Breast (tissue), 4 donors: ENCODE measurements around the gene PIK3AP1.

GRCh38 chr10:95443568-95444083 is 117.5 kb downstream of the SORBS1 start:
- PRO-cap, 3 experiments = no peak in any of the 3 experiments
- RRBS = no CpG with 5 or more reads among the region's 3 CpGs

DNA sequence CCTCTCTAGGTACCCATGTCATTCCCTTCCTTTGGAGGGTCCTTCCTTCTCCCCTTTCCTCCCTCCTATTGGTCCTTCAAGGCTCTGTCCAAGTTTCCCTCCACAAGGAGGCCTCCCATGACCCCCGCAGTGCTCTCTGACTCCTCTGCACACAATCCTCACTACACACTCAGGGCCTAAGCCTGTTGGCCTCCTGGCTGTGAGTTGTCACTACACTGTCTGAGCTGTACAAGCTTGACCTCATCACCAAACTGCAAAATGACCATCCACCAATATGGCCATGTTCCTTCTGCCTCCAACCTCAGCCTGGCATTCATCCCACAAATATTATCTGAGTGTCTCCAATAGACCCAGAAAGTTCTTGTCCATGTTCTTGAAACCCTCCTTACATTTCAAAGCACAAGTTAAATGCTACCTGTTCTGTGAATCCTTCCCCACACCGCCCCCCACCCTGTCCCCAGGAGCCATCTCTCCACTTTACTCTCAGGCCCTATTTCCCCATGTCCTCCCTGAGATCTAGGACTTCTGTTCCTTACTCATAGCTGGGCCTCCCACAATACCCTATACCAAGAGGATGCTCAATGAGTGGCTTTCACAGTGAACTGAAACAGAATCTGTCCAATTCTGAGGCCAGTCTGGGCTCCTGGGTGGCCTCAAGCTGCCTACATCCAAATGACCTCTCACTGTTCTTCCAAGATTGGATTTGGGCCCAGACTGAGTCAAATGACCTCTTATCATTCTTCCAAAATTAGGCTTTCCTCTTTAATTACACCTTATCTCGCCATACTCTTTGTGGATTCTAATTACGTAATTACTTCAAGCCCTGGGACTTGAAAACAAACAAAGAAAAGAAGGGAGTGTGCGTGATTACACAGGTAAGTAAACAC is 19.2 kb downstream of the SORBS1 start:
- PRO-cap, 3 experiments = no peak in any of the 3 experiments
- RRBS = no CpG with 5 or more reads among the region's 5 CpGs

GRCh38 chr10:95697378-95697973 is 3.7 kb upstream of the TCTN3 start:
- PRO-cap, 3 experiments = no peak in any of the 3 experiments
- RRBS = no CpG with 5 or more reads among the region's 5 CpGs

DNA sequence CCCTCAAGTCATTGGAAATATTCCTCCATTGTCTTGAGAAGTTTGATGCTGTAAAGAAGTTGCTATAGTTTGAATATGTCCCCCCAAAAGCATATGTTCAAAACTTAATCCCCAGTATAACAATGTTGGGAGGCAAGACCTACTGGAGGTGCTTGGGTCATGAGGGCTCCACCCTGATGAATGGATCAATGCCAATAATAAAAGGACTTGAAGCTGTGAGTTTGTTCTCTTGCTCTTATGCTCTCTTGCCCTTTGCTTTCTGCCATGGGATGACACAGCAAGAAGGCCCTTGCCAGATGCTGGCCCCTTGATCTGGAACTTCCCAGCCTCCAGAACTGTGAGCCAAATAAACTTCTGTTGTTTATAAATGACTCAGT is 11.8 kb downstream of the ENTPD1 start:
- PRO-cap, 3 experiments = no peak in any of the 3 experiments

GRCh38 chr10:95793640-95793978 is 37.6 kb downstream of the ENTPD1 start:
- PRO-cap, 3 experiments = no peak in any of the 3 experiments
- RRBS = no CpG with 5 or more reads among the region's 1 CpG

GRCh38 chr10:96254992-96255386 is 16.4 kb downstream of the BLNK start:
- PRO-cap, 3 experiments = no peak in any of the 3 experiments
- RRBS = no CpG with 5 or more reads among the region's 4 CpGs

DNA sequence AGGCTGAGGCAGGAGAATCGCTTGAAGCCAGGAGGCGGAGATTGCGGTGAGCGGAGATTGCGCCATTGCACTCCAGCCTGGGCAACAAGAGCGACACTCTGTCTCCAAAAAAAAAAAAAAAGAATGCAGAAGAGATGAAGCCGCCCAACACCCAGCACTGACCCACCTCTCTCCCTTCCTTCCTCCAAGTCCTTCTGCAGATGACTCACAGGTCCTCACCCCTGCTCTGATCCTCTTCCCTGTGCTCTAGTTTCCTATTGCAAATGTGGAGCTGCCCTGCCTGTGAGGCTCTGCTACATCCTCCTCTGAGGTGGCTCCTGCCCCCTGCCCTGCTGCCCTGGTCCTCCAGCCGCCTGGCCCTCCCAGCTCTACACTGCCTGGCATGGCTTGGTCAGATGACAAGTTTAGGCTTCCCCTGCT is 22.1 kb upstream of the OPALIN start:
- PRO-cap, 3 experiments = no peak in any of the 3 experiments
- RRBS = no CpG with 5 or more reads among the region's 8 CpGs

DNA sequence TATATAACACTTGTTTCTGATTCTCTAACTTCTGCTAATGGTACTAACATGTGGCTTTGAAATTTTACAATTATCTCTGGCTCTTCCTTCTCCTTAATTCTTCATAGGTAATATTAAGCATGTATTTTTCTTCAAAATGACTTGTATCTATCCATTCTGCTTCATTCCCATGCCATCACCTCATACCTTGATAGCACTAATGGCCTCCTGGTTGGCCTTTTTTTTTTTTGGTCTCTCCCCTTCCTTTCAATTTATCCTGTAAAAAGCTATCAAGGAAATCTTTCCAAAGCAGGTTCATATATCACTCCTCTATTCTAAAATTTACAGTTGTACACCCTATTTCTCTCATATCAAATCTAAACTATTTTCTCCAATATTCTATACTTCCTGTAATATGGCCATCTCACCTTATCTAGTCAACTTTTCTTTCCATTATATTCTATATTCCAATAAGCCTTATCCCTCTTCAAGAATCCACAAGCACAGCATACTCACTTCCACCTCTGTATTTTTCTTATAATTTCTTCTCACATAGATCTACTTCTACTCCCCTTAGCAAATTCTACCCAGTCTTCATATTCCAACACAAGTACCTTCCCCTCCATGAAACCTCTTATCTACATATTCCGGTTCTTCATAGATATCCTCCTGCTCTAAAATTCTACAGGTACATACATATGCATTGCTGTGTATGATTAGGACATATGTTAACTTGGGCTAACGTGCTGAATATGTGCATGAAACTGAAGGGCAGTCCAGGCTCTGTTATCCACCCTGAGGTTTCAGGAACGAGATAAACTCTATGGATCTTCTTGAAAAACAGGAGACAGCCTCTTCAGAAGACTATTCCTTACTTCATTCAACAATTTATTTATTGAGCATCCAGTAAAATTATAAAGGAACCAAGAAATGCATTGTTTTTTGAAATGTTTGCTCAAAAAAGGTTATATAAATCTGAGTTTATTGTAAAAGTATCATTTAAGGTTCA is 31.7 kb downstream of the TM9SF3 start:
- PRO-cap, 3 experiments = no peak in any of the 3 experiments
- RRBS = no CpG with 5 or more reads among the region's 3 CpGs

DNA sequence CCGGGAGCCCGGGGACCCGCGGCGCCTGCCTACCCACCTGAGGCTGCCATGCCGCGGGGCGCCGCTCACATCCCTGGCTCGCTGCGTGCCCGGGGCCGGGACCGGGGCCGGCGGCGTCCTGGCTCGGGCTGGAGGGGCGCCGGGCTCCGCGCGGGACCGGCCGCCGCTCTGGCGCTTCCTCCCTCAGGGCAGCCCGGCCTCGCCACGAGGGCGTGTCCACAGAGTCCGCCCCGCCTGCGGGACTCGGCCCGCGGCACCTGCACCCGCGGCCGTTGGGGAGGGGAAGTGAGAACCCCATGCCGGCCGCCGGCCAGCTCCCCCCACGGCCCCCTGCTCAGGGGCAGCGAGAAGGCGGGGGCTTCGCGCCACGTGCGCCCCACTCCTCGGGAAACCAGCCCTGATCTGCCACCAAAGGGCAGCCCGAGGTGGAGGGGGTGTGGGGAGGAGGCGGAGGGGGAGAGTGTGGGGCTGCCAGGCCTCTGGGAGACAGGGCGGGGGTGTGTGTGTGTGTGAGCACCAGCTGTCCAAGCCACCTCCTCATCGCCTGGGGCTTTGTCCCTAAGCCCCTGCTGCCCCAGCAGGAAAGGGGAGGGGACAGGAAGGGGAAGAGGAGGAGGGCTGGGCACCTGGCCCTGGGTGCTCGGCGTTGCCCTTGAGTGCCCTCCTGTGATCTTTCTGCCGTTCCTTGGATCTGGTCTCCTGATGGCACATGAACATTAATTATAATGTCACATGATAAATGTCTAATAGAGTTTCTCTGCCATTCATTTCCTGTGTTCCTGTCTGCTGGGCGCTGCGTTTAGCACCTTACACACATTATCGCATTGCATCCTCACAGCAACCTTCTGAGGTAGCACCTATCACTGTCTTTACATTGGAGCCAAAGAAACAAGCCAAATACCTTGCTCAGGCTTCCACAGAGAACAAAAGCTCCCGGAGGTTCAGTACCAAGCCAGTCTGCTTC is at the start of gene PIK3AP1:
TSS of gene PIK3AP1 (minus strand) at position 170 of the 964 bp plus-strand sequence.
- PRO-cap, 3 experiments = peak in 3 of 3 experiments; most common minus-strand start position 170 of the sequence (in 3)
- RRBS = 1% methylated on average over 20 of the region's 62 CpGs

- PRO-cap, 3 experiments = no peak in any of the 3 experiments
- RRBS = no CpG with 5 or more reads among the region's 1 CpG
These were observed 16.9 kb upstream of the PIK3AP1 start for GRCh38 chr10:96737138-96737747.

- PRO-cap, 3 experiments = no peak in any of the 3 experiments
- RRBS = no CpG with 5 or more reads among the region's 3 CpGs
These were observed 42.6 kb upstream of the LCOR start for GRCh38 chr10:96789373-96789953.

DNA sequence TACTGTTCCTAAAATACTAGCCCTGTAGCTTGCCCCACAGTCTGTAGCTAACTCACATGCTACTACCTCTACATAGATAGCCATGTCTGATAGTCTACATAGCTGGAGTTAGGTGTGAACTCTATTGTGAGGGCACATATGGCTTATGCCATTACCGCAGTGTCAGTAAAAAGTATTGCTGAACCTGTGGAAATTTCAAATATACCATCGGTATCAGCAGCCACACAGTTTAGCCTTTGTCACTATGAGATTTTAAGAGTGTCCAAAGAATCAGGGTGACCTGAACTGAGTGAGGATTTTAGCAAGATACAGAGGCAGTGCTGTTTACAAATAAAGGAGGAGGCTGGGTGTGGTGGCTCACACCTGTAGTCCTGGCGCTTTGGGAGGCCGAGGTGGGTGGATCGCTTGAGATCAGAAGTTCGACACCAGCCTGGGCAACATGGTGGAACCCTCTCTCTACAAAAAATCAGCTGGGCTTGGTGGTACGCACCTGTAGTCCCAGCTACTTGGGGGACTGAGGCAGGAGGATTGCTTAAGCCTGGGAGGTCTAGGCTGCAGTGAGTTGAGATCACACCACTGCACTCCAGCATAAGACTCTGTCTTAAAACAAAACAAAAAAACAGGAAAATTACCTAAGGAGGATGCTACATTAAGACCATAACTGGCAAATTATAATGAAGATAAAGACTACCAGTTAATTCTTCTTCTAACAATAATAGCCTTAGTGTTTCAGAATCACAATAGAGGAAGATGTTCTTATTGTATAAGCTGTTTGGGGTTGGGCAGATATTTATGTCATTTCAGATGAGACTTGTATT is 40.2 kb downstream of the LCOR start:
- PRO-cap, 3 experiments = no peak in any of the 3 experiments
- RRBS = no CpG with 5 or more reads among the region's 7 CpGs

- PRO-cap, 3 experiments = no peak in any of the 3 experiments
- RRBS = no CpG with 5 or more reads among the region's 2 CpGs
These were observed 126.0 kb downstream of the LCOR start for GRCh38 chr10:96957880-96958758.

- PRO-cap, 3 experiments = no peak in any of the 3 experiments
- RRBS = no CpG with 5 or more reads among the region's 8 CpGs
These were observed 151.0 kb downstream of the LCOR start for GRCh38 chr10:96982994-96983530.

- PRO-cap, 3 experiments = no peak in any of the 3 experiments
- RRBS = no CpG with 5 or more reads among the region's 3 CpGs
These were observed 22.0 kb downstream of the ARHGAP19 start for GRCh38 chr10:97270437-97270909.

DNA sequence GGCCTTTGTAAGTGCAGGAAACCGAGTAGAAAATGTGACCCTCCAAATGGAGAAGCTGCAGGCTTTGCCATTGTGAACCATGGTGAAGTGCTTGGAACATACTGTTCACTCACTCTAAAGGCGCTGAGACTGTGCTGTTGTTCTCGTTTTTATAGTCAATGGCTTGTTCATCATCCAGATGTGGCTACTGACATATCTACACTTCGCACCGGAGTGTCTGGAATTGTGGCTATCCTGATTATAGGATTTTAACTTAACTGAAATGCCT is 2.4 kb downstream of the FRAT1 start:
- PRO-cap, 3 experiments = no peak in any of the 3 experiments
- RRBS = no CpG with 5 or more reads among the region's 5 CpGs

DNA sequence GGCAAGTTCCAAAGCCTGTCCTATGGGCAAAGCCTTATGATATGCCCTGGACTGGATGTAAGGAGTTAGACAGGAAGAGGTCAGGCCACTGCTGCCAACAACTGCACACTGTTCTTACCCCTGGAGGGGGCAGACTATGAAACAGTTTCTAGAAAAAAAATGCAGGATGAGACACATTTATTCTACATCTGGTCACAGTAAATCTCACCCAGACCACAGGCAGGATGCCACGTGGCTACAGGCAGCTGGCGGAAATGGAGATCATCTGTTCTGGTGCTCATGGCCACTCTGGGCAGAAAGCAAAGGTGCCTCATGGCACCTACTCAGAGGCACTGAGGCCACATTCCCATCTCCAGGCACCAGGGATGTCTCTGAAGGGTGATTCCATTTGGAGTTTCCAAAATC is 22.0 kb upstream of the FRAT2 start:
- PRO-cap, 3 experiments = no peak in any of the 3 experiments
- RRBS = no CpG with 5 or more reads among the region's 2 CpGs

DNA sequence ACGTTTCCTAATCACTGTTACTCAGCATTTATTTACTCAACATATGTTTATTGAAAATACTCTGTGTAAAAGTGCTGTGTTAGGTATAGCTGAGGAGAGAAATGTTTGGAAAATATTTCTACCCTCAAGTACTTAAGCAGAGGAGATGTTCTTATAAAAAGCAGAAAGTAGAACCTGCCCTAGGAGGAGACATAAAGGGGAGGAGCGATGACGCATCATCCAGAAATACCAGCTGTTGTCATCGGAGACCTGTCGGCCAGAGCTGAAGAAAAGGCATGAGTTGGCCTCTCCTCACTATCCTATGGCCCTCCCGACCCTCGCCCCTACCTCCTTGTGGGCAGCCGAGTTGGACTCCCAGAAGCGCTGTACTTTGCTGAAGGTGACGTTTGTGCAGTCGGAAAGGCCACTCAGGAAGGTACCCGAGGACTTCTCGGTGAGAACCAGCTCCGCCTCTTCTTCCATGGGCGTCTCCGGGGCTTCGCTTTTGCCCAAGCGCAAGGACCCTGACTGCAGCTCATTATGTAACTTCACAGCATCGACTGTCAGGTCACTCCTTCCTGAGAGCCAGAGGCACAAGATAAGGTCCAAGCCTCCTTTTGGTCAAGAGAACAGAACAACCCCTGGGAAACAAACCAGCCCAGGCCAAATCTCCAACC is 1.0 kb downstream of the RRP12 start:
- PRO-cap, 3 experiments = peak in 2 of 3 experiments; most common plus-strand start position 244 of the sequence (in 2); most common minus-strand start position 451 of the sequence (in 1)
- RRBS = no CpG with 5 or more reads among the region's 19 CpGs

DNA sequence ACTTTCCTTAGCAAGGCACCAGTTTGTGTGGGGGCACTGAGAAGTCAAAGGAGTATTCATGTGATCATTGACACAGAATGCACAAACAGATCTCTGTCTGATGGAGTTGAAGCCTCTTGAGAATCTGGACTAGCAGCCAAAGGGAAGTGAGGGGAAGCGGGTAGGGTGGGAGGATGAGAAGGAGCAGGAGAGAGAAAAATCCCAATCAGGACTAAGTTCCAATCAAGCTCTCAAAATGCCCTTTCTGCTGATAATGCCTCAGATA is 4.0 kb downstream of the MMS19 start:
- PRO-cap, 3 experiments = no peak in any of the 3 experiments
- RRBS = no CpG with 5 or more reads among the region's 1 CpG

- PRO-cap, 3 experiments = peak in 3 of 3 experiments; most common plus-strand start chr10:97497845 (in 2); most common minus-strand start chr10:97497786 (in 3)
- RRBS = no CpG with 5 or more reads among the region's 24 CpGs
These were observed 701 bp downstream of the MMS19 start for GRCh38 chr10:97497406-97498036.